Daoy (cell line): ENCODE data around the genes SLC6A19 and MRPL36.

GRCh38 chr5:979613-979919 is 29.0 kb upstream of the NKD2 start:
- RAMPAGE, long total RNA: no peak

GRCh38 chr5:996882-997603 is 11.6 kb upstream of the NKD2 start:
- RAMPAGE, long total RNA: no peak

DNA sequence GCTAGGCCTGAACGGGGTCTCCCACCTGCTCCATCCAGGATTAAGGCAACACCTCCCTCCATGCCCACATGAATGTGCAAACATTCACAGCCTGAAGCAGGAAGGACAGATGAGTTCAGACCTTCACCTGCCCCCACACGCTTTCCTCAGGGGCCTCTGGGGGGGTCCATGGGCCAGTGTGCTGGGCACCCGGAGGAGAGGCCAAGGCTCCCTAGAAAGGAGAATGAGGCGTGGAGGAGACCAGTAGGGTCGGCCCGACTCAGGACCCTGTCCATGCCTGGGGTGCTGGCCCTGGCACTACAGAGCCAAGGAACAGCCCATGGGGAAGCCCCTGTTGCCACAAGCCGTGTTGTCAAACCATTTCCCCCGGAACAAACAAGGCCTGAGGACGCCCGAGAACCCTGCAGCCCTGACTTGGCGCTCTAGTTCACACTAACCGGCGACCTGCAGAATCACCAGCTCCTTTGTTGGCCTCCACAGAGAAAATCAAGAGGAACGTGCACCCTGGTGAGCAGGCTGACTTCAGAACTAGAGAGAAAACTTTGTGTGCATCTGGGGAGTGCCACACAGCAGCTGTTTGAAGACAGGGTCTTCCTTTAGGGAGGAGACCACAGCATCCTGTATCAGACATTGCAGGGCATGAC is 41.5 kb upstream of the SLC12A7 start:
- RAMPAGE, long total RNA: no peak

- RAMPAGE, long total RNA: no peak
Measured at GRCh38 chr5:1173038-1173244, 28.5 kb upstream of the SLC6A19 start.

- RAMPAGE, long total RNA: no peak
Measured at GRCh38 chr5:1201287-1201939, at the start of gene SLC6A19. TSS of gene SLC6A19 (plus strand) at chr5:1201595.

DNA sequence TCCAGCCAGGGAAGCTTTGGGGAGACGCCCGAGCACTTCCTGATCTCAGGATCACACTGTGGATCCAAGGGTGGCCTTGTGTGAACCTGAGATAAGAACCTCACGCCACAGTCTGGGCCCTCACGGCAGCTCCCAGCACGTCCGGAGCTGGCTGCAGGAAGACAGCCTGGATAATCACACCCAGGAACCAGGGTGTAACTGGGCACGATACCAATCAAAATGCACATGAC is 14.3 kb downstream of the SLC6A18 start:
- RAMPAGE, long total RNA: no peak

GRCh38 chr5:1295739-1296561 is 1.1 kb upstream of the TERT start:
- RAMPAGE, long total RNA: no peak

- RAMPAGE, long total RNA: no peak
Measured at GRCh38 chr5:1336846-1337650, 7.9 kb downstream of the CLPTM1L start.

- RAMPAGE, long total RNA: no peak
Measured at GRCh38 chr5:1349682-1350521, 5.0 kb upstream of the CLPTM1L start.

DNA sequence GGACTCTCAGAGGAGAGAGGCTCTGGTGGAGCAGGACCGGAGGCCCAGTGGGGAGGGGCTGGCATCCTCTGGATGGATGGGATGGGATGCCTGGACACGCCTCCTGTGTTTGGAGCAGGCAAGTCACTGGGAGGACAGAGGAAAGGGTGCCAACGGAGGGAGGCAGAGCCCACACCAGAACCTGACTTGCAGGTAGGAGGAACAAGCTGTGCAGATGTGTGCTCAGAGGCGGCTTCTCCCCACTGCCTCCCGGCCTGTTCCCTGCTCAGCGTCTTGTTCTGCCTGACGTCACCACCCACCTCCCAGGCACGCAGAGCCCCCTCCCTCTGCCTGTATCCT is 45.7 kb downstream of the SLC6A3 start:
- RAMPAGE, long total RNA: no peak

DNA sequence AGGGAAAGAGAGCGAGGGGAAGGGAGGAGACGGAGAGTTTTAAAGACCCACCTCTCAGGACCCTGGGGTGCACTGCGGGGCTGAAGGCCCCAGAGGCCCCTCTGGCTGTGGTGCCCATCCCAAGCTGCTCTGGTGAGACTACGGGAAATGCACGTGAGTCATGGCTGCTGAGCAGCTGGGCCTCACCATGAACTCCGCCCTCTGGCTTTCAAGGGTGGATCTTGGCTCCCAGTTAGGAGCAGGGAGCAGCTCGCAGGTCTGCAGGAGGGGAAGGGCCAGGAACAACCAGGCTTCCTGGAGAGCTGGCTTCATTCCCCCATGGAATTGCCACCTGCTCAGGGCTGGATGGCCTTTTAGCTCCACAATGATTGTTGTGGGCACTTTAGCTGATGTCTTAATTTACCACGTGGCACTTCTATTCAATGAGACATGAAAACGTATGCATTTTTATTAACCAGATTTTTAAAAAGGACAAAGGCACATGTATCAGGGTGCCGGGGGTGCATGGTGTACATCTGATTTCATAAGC is 7.7 kb downstream of the SLC6A3 start:
- RAMPAGE, long total RNA: no peak

DNA sequence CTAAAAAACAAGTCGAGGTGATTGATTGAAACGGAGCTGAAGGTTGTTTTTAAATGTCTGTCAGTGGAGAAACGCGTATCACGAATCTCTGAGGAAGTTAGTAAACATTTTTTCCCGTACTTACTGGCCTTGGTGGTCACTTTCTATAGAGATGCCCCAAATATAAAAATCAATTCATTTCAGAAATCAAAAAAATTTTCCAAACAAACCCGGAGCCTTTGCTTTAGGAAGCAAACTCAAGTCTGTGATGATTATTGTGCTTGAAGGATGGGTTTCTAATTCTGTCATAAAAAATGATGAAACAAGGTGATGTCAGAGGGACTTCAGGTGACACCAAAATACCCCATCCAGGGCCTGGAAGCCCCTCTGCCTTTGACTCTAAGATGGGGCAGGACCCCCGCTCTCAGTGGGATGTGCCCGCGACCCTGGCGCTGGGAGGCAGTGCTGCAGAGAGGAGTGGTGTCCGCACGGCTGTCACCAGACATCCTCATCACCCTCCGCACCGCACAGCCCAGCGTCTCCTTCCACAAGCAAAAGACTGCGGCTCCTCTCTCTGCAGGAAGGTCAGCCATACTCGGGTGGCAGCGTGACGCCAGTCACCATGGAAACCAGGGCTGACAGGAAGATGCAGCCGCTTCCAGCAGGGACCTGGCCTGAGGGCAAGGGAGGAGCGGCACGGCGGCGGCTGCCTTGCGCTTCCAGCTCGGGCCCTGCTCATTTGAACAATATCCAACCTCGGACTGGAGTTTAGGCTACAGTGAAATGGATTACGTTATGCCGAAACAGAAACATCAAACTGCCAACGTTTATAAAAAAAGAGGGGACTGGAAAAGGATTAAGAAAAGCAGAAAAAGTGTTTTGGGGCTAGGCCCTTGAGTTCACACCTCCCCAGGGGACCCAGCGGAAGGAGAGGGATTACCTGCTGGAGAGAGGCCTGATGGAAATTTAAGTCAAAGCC is 17.1 kb upstream of the SLC6A3 start:
- RAMPAGE, long total RNA: no peak

DNA sequence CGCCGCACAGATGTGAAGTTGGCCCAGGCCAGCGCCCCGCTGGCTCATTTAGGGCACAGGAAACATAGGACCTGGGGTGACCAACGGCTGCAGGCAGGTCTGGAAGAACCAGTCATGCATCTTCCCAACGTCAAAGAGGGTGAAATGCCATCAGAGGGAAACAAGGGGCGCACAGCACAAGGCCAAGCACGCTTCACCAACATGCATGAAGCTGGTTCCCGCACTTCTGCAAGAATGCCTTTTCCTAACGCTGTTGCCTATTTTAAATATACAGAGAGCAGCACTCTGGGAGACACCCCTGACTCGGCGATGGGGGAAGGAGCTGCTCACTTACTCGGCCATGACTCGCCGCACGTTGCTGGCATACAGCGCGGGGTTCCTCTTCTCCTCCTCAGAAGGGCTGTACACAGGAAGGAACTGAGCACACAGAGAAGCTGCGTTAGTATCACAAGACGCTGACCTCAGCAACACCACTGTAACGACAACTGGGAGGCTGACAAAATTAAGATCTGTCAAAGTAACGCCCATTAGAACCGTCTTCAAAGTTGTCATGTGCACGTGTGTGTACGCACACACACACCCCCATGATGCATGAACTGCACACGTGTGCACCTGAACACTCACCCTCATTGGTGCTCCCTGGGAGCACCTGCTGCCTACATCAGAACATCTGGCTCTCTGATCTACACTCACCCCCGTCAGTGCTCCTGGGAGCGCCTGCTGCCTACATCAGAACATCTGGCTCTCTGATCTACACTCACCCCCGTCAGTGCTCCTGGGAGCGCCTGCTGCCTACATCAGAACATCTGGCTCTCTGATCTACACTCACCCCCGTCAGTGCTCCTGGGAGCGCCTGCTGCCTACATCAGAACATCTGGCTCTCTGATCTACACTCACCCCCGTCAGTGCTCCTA is 32.1 kb upstream of the SLC6A3 start:
- RAMPAGE, long total RNA: no peak

GRCh38 chr5:1513848-1514431 is 9.8 kb downstream of the LPCAT1 start:
- RAMPAGE, long total RNA: no peak

GRCh38 chr5:1536322-1536891 is 12.6 kb upstream of the LPCAT1 start:
- RAMPAGE, long total RNA: no peak

DNA sequence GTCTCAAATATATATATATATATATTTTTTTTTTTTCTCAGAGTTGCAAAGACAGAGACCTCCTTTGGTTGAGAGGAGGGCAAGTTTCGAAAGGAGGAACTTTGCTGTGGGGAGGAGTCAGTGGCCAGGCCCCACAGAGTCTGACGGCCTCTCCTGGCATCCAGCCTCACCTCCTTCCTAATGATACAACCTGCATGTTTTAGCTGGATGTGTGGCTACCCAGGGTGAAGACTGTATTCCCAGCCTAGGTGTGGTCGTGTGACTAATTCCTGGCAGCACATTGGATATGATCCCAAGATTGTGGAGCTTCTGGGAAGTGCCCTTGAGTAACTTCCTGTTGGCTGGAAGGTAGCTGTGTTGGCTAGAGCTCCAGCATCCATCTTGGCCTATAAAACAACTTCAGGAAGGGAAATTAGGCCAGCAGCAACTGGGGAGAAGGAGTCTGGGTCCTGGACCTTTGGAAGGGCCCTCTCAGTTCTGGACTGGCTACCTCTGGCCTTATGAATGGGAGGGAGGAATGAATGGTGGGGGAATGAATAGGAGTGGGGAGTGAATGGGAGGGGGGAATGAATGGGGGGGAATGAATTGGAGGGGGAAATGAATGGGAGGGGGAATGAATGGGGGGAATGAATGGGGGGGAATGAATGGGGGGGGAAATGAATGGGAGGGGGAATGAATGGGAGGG is 19.1 kb upstream of the LPCAT1 start:
- RAMPAGE, long total RNA: no peak

DNA sequence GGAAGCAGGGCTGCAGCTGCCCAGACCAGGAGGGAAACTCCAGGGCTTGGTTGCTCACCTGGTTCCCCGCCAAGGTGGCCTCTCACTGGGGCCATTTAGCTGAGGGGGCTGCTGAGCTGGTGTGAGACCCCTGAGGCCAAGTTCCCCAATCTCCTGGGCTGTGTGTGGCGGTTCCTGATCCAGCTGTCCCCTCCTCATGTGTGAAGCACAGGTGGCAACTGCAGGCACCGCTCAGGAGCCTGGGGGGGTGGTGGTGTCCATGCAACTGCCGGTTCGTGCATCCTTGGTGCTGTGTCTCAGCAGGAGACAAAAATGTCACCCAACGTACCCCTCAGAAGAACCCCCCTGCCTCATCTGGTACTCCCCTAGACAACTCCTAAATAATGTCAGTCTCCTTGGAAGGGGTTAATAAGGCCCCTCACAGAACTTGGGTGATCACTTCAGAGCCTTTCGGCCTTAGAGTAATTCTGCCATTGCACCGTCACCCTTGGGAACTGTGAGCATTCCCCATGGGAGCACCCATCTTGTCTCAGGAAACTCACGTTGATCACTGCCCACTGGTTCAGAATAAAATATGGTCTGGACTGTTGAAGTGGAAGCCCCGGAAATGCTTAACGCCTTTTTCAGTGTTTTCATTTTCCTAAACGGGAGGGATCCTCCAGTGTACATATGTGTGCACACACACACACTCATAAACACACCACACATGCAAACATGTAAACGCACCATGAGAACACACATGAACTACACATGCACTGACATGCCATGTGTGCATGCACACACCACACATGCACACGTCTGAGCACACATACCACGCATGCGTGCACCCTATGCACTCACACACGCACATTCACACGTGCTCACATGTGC is 17.4 kb downstream of the MRPL36 start:
- RAMPAGE, long total RNA: no peak

GRCh38 chr5:1798647-1799724 is 651 bp downstream of the MRPL36 start:
- RAMPAGE, long total RNA: no peak

DNA sequence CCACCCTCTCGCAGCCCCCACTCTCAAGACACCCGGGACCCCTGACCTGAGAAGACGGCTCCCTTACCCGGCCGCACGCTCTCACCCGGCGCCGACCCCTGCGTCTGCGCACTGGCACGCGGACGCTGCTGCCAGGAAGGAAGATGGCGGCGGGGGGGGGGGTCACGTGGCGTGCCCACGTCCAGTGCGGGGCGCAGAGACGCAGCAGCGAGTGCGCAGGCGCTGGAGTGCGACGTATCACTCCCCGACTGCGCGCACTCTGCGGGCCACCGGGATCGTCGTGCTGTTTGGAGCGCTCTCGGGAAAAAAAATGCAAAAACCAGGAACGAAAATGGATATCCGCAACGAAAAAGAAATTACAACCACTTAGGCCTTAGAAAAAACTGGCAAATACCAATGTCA is at the start of gene MRPL36:
Gene MRPL36, minus strand, starts transcription at position 113 of the 402 bp plus-strand sequence.
- RAMPAGE, long total RNA: start-site peak on the minus strand centred at position 83 of the sequence, 21 bp wide, 379 and 204 reads in 2 replicates

GRCh38 chr5:1801885-1802390 is 731 bp downstream of the NDUFS6 start:
- RAMPAGE, long total RNA: no peak